Endometrial microvascular endothelial cells (primary cell): ENCODE measurements around the genes IDE and HELLS.

- RAMPAGE, long total RNA = no peak
Measured at GRCh38 chr10:92030411-92030959, 106.9 kb downstream of the BTAF1 start.

DNA sequence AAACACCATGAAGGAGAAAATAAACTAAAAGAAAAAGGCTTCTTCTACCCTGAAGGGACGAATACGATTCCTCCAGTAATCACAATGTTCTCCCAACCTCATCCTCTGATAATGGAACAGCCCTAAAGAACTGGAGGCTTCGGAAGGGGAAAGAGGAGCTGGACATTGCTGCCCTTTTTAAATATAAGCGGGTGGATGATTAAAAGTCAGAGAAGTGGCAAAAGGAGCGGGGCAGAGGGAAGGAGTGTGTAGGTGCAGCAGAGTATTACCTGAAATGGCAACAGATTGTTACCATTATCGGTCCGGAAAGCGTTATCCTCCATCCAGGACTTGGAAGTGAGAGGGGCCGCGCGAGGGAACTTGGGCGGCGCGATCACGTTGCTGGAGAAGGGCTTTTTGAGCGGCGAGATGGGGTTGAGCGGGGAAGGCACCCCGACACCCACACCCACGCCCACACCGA, 51.8 kb downstream of the CPEB3 start:
- RAMPAGE, long total RNA = no peak

DNA sequence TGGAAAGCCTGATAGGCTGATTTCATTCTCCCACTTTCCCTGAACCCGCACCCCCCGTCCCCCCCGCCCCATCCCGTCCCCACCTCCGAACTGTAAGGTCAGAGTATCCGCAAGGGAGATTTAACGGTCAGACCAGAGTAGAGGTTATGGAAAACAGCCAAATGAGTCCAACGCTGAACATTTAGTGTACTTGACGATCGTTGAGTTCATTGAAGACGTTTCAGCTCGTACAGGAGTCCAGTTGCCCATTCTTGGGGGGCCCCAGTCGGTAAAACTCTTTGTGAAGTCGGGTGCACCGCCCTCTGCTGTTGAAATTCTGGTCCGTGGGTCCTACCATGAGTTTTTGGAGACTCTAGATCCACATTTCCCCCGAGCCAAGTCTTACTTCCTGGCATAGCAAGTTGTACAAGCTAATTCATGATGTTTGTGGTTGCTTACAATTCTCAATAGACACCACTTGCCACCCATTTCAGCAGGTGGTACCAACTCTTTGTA, 1.0 kb downstream of the MARCHF5 start:
- RAMPAGE, long total RNA = no peak

- RAMPAGE, long total RNA = no peak
Measured at GRCh38 chr10:92310919-92311445, 20.0 kb downstream of the MARCHF5 start.

DNA sequence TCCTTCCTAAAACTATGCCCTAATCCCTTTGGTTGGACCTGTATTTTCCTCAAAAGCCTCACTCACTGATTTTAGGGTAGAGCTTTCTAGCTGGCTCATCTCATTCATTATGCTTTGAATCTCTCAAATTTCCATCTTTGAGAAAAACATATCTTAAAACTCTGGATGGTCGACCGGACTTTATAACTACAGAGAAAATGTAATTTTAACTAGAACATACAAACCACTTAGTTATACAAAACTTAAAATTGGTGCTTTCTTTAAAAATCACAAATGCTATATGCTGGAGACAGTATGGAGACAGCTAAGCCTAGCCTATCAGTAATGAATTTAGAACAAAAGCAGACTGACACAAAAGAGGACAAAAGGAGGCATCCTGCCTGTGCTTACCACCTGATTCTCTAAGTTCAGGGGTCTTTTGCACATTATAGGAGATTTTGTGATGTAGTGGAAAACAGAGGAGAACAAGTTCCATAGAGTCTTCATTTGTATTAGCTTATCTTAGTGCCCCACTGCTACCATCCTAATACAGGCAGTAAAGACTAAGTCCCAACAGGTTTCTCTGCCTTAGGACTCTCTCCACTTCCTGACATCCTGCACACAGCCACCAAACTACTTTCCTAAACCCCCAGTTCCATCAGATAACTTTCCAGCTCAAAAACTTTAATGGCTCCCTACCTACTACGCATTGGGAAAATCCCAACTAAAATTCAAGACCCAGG, 1.8 kb downstream of the IDE start:
- RAMPAGE, long total RNA = no peak

GRCh38 chr10:92573605-92574288, at the start of gene IDE:
IDE (minus strand) TSS chr10:92574093.
- RAMPAGE, long total RNA = no peak

- RAMPAGE, long total RNA = no peak
Measured at GRCh38 chr10:92757743-92758261, 68.0 kb downstream of the HHEX start.

GRCh38 chr10:92927864-92928683, 79.8 kb downstream of the EXOC6 start:
- RAMPAGE, long total RNA = no peak

DNA sequence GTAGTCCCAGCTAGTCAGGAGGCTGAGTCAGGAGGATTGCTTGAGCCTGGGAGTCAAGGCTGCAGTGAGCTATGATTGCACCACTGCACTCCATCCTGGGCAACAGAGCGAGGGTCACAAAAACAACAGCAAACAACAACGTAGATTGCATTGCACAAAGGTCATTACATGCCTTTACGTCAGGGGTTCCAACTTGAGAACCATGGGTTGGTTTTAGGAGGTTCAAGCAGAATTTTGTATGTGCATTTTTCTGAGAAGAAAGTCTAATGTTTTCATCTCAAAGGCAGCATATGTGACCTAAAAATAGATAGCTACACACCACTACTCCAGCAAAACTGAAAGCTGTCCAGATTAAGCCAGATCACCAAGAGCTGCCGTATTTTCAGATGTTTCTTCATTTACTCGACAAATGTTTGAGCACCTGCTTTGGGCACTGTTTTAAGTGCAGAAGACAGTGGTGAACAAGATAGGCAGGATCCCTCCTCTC, 28.3 kb upstream of the CYP26C1 start:
- RAMPAGE, long total RNA = no peak

GRCh38 chr10:93181149-93181802, 107.6 kb downstream of the CYP26A1 start:
- RAMPAGE, long total RNA = no peak

GRCh38 chr10:93438191-93438872, 43.8 kb downstream of the MYOF start:
- RAMPAGE, long total RNA = no peak

GRCh38 chr10:93461477-93462149, 20.5 kb downstream of the MYOF start:
- RAMPAGE, long total RNA = no peak

DNA sequence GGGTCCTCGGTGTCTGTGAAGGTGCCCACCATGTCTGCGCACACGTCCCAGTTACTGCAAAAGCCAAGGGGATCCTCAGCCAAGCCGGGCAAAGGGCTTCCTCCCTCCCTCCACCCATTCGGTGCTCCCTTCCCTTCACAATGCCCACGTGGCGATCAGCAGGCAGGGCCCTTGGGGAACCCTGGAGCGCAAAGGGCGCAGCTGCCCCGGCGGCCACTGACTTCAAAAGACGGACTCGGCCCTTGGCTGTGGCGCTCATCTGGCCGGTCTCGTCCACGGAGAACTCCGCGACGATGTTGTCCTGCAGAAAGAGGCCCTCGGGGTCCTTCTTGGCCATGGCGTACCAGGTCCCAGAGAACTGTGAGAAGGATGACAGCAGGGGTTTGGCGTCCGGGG, 591 bp downstream of the RBP4 start:
- RAMPAGE, long total RNA = no peak

DNA sequence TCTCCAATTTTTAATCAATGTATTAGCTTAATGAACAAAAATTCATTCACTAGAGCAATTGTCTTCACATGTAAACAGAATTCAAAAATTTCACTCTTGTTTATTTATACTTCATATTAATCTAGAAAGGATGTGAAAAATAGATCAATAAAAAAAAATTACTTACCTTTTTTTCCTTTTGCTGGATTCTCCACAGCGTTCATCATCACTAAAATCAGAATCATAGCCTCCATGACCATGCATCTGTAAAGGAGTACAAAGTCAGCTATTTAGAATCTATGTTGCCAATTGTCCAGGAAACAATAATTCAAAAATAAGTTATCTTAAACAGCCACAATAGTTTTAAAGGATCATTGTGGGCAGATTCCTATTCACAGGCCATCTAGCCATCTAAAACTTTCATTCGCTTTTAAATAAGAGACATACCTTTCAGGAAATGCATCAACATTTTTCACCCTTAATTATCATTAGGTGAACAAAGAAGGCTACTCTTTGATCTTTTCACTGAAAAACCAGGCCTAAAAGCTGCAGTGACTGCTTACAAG, 2.5 kb downstream of the FRA10AC1 start:
- RAMPAGE, long total RNA = no peak

- RAMPAGE, long total RNA = no peak
Measured at GRCh38 chr10:93896608-93897133, 2.9 kb downstream of the SLC35G1 start.

GRCh38 chr10:94000501-94000969, 6.8 kb downstream of the PLCE1 start:
- RAMPAGE, long total RNA = no peak

- RAMPAGE, long total RNA = no peak
Measured at GRCh38 chr10:94327473-94328505, 35.0 kb downstream of the NOC3L start.

- RAMPAGE, long total RNA = start-site peak on the plus strand at chr10:94545765-94545842, 866 and 70 reads in 2 replicates
Measured at GRCh38 chr10:94544824-94545925, at the start of gene HELLS. HELLS (plus strand) TSS chr10:94545788.

GRCh38 chr10:94680294-94680950, 3.1 kb upstream of the CYP2C18 start:
- RAMPAGE, long total RNA = no peak

GRCh38 chr10:94902365-94903116, 35.9 kb upstream of the CYP2C9 start:
- RAMPAGE, long total RNA = no peak